ENCODE data around the gene NUP58.

- RRBS, result no CpG with 5 or more reads among the region's 39 CpGs
CAGE:
- cytosol, long polyA plus RNA, result no peak
- long polyA plus RNA, result no peak
- nucleus, long polyA plus RNA, result no peak
Measured at GRCh38 chr13:25017801-25018307, 78.1 kb upstream of the PABPC3 start.

DNA sequence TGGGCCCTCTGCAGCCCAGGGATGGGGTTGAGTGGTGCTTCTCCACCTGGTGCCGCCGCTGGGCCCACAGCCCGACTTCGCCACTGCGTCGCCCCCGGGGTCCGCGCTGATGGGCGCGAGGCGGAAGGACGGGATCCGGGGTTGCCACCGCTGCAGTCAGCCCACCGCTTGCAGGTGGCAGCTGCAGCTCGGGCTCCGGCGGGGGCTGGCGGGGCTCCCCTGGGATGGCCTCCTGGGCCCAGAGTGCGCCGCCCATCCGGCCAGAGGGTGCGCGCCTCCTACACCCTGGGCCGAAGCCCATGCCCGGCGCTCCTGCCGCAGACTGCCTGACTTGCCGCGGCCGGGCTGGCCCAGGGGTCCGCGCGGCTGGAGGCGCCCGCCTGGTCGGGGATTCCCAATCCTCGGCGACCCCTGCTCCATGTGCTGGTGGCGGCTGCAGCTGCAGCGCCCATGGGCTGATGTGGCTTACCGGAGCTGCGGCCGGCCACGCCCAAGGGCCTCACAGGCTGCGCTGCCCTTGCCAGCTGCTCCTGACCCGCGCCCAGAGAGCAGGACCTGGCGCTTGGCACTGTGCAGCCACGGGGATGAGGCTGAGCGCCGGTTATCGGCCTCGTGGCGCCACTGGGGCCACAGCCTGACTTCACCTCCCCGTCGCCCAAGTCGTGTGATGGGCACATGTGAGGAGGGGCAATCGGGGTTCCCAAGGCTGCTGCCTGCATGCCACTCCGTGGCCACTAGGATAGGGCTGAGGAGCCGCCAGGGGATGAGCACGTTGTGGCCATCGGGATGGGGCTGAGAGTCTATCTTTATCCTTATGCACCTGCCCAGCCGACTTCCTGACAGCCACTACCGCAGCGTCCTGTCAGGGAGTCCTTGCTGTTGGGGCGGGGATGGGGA is 77.4 kb upstream of the PABPC3 start:
- RRBS, result 3% methylated on average over 5 of the region's 68 CpGs
CAGE:
- cytosol, long polyA plus RNA, result no peak
- long polyA plus RNA, result no peak
- nucleus, long polyA plus RNA, result no peak

GRCh38 chr13:25301209-25302530 is at the start of gene NUP58:
TSS of gene NUP58 (plus strand) at chr13:25301625.
- RRBS, result 4% methylated on average over 23 of the region's 79 CpGs
CAGE:
- cytosol, long polyA plus RNA, result start-site peak on the plus strand at chr13:25301623-25301682, 610 and 868 reads in 2 replicates
- long polyA plus RNA, result start-site peak on the plus strand at chr13:25301624-25301682, 661 and 695 reads in 2 replicates
- nucleus, long polyA plus RNA, result start-site peak on the plus strand at chr13:25301603-25301684, 770 and 465 reads in 2 replicates

DNA sequence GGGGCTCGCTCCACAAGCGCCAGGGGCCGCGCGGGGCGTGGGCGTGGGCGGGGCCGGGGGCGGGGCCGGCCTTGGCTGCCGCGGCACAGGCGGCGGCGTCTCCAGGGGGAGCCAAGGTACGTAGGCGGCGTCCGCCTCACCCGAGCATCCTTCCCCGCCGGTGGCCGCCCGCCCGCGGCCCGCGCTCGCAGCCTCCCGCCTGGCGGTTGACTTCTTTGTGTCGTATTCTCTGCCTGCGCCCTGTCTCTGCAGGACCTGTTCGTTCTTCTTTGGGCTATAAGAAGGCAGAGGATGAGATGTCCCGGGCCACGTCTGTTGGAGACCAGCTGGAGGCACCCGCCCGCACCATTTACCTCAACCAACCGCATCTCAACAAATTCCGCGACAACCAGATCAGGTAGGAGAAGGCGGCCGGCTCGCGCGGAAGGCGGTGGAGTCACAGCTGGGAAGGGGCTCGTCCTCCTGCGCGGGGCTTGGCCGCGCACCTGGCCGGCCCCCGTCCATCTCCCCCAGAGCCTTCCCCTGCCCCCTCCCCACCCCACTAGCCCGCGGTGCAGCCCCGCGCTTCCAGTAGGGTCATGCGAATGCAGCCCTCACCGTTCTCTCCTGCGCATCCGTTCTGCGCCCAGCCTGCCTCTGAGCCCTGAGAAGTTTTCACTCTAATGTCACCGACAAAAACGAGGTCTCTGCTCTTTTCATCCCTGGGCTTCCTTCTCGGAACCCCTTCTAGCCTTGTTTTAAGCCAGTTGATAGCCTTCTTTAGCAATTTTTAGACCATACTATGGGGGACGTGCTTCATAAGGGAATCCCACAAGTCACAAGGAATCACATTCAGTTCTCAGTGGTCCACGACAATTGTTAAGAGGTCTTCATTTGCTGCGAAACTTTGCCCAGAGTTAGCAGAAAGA is 97.2 kb downstream of the ATP8A2 start:
- RRBS, result 3% methylated on average over 36 of the region's 70 CpGs
CAGE:
- cytosol, long polyA plus RNA, result no peak
- long polyA plus RNA, result no peak
- nucleus, long polyA plus RNA, result no peak

GRCh38 chr13:25977140-25977725 is 74.6 kb downstream of the SHISA2 start:
- RRBS, result no CpG with 5 or more reads among the region's 12 CpGs
CAGE:
- cytosol, long polyA plus RNA, result no peak
- long polyA plus RNA, result no peak
- nucleus, long polyA plus RNA, result no peak

DNA sequence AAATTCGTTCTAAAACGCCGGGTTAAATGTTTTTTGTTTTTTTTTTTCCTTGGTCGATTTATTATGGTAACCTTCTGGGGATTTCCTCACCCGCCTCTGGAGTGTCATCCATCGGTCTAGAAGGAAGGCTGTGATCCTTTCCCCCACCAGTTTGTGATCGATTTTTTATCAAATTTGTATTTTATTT is 1.0 kb downstream of the CDK8 start:
- RRBS, result no CpG with 5 or more reads among the region's 7 CpGs
CAGE:
- cytosol, long polyA plus RNA, result no peak
- long polyA plus RNA, result no peak
- nucleus, long polyA plus RNA, result no peak

- RRBS, result no CpG with 5 or more reads among the region's 3 CpGs
CAGE:
- cytosol, long polyA plus RNA, result no peak
- long polyA plus RNA, result no peak
- nucleus, long polyA plus RNA, result no peak
Measured at GRCh38 chr13:26412161-26412764, 145.2 kb upstream of the WASF3 start.

DNA sequence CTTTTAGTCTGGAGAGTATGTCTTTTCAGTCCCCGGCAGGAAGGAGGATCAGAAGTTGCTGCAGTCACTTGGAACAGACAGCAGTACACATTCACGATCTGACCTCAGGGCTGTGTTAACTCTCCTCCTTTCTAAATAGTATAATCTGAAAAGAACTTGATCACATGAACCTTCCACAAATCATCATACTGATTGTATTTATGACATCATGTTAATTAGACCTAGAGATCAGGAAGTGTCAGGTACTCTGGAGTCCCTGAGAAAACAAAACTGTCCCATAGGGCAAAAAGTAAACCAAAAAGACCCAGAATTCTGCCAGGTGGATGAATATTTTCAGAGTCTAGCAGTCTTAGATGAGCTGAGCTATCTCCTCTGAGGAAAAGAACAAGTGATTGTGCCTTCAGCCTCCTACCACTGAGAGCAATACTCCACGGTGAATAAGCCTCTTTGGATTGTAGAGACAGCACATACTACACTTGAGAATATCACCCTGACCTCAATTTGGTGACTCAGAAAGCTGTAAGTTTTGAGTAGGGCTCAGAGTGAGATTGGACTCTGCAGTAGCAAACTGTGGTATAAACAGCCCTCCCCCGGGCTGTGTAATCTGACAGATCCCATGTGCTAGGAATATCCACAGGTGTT is 181.0 kb upstream of the GPR12 start:
- RRBS, result no CpG with 5 or more reads among the region's 4 CpGs
CAGE:
- cytosol, long polyA plus RNA, result no peak
- long polyA plus RNA, result no peak
- nucleus, long polyA plus RNA, result no peak

- RRBS, result no CpG with 5 or more reads among the region's 32 CpGs
CAGE:
- cytosol, long polyA plus RNA, result no peak
- long polyA plus RNA, result no peak
- nucleus, long polyA plus RNA, result no peak
Measured at GRCh38 chr13:26950333-26951424, 190.1 kb upstream of the GPR12 start.

GRCh38 chr13:26966139-26966511 is 205.5 kb downstream of the USP12 start:
- RRBS, result no CpG with 5 or more reads among the region's 10 CpGs
CAGE:
- cytosol, long polyA plus RNA, result no peak
- long polyA plus RNA, result no peak
- nucleus, long polyA plus RNA, result no peak

GRCh38 chr13:27006967-27007227 is 164.7 kb downstream of the USP12 start:
- RRBS, result no CpG with 5 or more reads among the region's 12 CpGs
CAGE:
- cytosol, long polyA plus RNA, result no peak
- long polyA plus RNA, result no peak
- nucleus, long polyA plus RNA, result no peak

GRCh38 chr13:27089660-27090383 is 81.8 kb downstream of the USP12 start:
- RRBS, result no CpG with 5 or more reads among the region's 4 CpGs
CAGE:
- cytosol, long polyA plus RNA, result no peak
- long polyA plus RNA, result no peak
- nucleus, long polyA plus RNA, result no peak

DNA sequence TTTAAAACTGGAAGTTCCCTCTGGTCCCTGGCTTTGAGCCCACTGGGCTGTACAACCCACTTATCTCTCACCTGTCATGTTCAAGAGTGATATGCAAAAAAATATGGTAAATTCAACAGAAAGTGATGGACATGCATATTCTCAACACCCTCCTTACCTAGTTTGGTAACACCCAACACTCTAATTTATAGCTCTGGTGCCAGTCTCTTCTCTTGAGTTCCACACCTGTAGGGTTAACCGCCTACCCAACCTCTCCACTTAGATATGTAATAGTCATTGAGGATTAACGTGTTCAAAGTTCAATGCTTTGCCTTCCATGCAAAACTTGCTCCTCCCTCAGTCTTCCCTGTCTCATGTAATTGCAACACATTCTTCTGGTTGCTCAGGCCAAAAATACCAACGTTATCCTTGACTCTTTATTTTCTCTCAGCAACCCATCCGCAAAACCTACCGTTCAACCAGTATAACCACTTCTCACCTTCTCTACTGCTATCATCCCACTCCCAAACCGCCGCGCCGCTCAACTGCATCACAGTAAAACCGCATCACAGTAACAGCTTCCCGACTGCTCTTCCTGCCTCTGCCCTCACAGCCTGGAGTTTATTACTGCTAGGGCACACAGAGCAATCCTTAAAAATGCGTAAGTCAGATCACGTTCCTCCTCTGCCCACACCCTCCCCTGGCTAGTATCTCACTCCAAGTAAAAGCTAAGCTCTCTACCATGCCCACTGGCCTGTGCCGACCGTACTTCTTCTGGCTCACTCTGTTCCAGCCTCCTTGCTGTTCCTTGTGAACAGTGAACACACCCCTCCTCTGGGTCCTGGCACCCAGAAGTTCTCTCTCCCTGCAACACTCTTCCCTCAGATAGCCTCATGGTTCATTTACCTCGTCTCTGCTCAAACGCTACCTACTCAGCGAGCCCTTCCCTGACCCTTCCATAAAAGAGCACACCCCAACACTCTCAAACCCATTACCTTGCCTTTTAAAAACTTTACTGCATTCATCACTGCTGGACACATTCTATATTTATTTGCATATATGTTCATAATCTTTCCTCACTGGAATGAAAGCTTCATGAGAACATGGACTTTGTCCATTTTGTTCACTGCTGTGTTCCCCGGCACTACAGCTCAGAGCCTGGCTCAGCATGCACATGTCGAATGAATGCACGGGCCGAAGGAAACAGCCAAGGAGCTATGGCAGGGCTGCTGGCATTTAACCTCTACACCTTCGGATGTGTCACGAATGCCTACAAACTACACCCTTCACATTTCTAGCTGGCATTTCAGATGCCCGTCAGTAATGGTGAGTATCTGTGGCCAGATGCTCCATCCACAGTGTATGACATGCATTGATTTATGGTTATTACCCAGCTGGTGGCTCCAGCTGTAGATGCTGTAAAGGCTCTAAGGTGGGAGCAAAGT is 8.0 kb downstream of the MTIF3 start:
- RRBS, result no CpG with 5 or more reads among the region's 25 CpGs
CAGE:
- cytosol, long polyA plus RNA, result no peak
- long polyA plus RNA, result no peak
- nucleus, long polyA plus RNA, result no peak

- RRBS, result no CpG with 5 or more reads among the region's 3 CpGs
CAGE:
- cytosol, long polyA plus RNA, result no peak
- long polyA plus RNA, result no peak
- nucleus, long polyA plus RNA, result no peak
Measured at GRCh38 chr13:27448338-27448658, 2.1 kb downstream of the MTIF3 start.

DNA sequence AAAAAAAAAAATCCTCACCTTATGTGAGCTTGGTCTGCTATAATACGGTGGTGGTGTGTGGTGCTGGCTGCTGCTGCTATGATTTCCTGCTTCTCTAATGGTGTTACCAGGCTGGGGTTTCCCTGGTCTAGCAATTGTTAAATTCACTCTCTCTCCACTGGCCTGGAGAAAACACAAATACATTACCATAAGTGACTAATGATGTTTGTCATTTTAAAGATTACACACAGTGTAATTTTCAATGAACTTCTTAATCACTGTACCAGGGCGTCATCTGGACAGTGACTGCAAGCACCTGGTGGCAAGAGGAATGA is 60.5 kb downstream of the LNX2 start:
- RRBS, result no CpG with 5 or more reads among the region's 2 CpGs
CAGE:
- cytosol, long polyA plus RNA, result no peak
- long polyA plus RNA, result no peak
- nucleus, long polyA plus RNA, result no peak

GRCh38 chr13:27594541-27595661 is 25.4 kb downstream of the LNX2 start:
- RRBS, result no CpG with 5 or more reads among the region's 8 CpGs
CAGE:
- cytosol, long polyA plus RNA, result no peak
- long polyA plus RNA, result no peak
- nucleus, long polyA plus RNA, result no peak

GRCh38 chr13:27607103-27607607 is 13.2 kb downstream of the LNX2 start:
- RRBS, result no CpG with 5 or more reads among the region's 4 CpGs
CAGE:
- cytosol, long polyA plus RNA, result no peak
- long polyA plus RNA, result no peak
- nucleus, long polyA plus RNA, result no peak

DNA sequence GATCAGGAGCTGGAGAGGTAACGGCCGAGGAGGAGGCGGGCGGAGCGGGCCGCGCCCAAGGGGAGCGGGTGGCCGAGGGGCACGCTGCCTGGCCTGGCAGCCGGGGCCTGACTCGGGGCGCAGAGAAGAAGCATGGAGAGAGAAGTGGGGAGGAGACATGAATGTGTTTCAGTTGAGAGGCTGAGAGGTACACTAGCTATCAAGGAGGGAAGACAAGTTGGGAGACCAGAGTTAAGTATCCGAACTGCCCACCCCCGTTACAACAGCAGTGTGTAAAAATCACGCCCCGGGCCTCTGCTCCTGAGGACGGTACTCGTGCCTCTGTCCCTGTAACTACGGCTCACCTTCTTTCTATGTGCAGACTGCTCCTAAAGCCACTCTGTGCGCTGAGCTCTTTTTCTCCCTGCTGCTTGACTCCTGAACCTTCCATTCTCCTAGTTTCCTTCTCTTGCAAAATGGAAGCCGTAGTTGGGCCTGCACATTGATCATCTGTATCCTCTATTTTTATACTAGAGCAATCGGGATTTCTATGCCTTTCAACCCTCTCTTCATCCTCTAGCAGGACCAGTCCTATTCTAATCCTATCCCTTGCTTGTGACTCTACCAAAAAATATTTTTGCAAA is 412 bp downstream of the POLR1D start:
- RRBS, result no CpG with 5 or more reads among the region's 23 CpGs
CAGE:
- cytosol, long polyA plus RNA, result no peak
- long polyA plus RNA, result no peak
- nucleus, long polyA plus RNA, result no peak

DNA sequence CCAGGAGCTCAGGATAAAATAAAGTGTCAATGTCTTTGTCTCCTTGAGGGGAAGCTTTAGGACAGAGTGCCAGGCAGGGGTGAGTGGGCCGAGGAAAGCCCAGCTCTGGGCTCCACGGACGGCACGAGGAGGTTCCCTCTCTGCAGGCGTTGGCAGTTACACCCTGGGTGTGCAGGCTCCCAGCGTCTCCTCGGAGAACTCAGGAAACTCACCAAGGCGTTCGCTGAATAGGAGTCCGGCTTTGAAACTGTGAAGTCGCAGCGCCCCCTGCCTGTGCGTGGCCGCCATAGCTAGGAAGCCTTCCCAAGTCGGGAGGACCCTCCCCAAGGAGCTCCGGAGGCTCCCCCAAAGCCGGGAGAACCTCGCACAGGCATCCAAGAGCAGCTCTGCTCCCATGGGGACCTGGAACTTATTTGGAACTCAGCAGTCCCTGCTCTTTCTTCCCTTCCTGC is 34.2 kb downstream of the GSX1 start:
- RRBS, result 2% methylated on average over 5 of the region's 18 CpGs
CAGE:
- cytosol, long polyA plus RNA, result no peak
- long polyA plus RNA, result no peak
- nucleus, long polyA plus RNA, result no peak

- RRBS, result 3% methylated on average over 31 of the region's 48 CpGs
CAGE:
- cytosol, long polyA plus RNA, result no peak
- long polyA plus RNA, result no peak
- nucleus, long polyA plus RNA, result no peak
Measured at GRCh38 chr13:27968632-27969082, 458 bp downstream of the CDX2 start.

Data from IMR-90 (cell line).